PFSK-1 (cell line): ENCODE results near the genes RAB20, ANKRD10 and ARHGEF7.

DNA sequence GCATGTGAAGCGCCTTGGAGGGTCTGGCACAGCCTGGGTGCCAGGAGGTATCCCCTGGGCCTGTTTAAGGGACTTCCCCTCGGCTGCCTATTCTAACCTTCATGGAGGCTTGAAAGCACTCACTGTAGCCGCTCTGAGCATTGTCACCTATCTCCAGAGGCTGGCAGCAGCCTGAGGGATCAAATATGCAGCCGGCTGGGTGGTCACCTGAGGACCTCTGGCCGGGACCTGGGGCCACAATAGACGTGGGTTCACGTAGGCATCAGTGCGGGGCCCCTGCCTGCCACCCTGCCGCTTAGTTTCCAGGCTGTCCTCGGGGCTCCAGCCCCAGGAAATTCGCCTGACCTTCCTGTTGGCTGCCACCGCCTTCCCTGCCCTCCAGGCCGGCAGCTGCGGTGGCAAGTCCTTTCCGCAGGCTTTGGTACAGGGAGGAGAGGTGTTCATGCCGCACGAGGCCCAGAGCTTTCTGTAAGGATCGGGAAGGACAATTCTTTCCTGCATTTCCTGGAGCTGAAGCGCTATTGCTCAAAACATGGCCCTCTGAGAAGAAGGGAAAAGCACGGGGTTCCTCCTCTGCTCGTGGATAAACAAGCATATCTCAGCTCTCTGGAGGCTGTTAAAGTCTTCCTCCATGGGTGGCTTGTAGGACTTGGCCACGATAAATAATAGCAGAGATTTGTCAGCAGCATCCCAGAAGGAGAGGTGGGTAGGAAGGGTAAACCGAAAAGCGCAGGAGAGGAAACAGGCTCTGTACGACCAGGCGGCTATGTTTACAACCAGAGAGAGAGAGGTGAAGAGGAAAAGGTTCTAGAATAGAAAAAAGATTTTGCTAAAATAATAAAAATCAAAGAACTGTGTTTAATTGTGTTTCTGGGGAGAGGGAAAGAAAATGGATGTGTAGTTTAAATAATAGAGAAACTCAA, 4.8 kb downstream of the COL4A2 start:
- RRBS = no CpG with 5 or more reads among the region's 26 CpGs

DNA sequence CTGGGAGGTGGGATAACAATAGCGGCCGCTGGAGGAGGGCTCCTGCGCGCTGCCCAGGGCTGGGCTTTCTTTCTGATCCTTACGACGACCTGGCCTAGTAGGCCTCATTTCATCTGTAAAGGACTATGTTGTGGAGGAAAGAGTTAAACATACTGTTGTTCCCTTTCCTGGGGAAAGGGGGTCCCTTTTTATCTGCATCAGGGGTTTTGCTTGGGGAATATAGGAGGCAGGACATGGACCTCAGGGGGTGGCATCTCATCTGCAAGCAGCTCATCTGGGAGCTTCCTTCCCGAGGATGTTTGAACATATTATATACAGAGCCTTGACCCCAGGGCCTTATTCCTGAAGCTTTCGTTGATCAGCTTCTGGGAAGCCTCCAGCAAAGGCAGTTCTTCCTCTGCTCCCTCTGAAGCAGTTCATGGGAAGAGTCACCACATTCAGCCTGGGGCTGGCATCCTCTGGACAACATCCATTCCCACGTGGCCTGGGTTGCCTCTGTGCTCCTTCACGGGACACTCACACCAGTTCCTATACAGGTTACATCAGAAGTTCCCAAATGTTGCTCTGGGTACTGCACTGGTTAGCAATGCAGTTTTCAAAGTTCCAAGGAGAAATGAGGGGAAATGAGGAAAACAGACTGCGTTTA, 29.5 kb downstream of the COL4A2 start:
- RRBS = no CpG with 5 or more reads among the region's 11 CpGs

GRCh38 chr13:110396766-110397481, 89.8 kb downstream of the COL4A2 start:
- RRBS = no CpG with 5 or more reads among the region's 13 CpGs

DNA sequence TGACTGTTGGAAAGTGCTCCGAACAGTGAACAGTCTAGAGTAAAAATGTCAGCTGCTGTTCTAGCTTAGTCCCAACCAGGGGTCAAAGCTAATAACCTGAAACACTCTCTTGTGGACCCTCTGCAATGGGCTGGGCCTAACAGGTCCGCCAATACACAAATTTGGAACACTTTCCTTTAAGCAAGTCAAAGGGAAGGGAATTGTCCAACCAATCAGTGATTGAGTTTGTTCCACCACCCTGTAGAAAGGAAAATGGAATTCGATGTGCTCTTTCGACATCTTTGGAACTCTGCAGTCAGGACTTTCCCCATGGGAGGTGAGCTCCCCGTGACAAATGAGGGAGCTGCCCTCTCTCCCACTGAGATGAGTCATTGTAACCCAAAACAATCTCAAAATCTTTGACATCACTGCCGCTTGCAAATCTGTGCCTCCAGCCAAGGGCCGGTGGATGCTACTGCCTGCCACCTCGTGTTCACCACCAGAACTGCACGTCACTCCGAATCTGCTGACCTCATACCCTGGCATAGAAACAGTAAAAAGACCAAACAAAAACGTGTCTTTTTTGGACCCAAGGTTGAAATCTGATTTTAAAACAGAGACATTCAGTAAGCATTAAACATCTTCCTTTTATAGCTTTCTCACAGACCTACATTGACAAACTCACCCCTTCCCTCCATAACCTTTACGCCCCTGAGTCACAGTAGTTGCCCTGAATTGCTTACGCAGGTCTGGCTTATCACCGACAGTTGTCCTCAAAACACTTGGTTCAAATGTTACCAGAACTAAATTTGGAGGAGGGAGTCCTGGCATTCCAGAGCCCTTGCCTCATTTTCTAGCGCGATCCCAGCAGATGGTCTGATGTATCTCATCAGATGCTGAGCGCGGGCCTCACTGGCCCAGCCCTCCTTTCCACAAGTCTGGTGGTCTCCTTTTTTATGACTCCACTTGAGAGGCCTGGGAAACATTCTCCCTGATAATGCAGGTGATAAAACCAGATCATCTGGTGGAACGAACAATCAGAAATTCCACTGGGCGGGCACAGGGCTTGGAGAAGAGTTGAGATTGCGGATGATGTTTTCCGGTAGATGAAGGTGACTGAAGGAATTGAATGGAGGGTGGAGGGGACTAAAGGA, 105.2 kb downstream of the COL4A2 start:
- RRBS = no CpG with 5 or more reads among the region's 22 CpGs

GRCh38 chr13:110480073-110480536, 81.4 kb downstream of the RAB20 start:
- RRBS = no CpG with 5 or more reads among the region's 6 CpGs

DNA sequence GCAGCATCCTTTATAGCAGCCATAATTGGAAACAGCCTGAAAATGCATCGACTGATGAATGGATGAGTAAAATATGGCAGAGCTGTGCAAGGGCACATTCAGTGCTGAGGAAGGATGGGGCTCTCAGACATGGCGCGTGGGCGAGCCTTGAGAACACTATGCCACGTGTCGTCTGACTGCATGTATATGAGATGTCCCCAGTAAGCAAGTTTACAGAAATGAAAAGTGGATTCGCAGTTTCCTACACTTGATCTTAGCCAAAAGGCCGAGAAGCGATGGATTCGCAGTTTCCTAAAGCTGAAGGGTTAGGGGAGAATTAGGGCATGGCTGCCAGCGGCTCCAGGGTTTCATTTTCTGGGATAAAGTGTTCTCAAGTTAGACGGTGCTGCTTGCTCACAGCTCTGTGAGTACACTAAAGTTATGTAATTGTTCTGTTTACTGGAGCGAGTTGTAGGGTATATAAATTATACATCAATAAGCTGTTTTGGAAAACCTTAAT, 78.0 kb downstream of the RAB20 start:
- RRBS = no CpG with 5 or more reads among the region's 13 CpGs

DNA sequence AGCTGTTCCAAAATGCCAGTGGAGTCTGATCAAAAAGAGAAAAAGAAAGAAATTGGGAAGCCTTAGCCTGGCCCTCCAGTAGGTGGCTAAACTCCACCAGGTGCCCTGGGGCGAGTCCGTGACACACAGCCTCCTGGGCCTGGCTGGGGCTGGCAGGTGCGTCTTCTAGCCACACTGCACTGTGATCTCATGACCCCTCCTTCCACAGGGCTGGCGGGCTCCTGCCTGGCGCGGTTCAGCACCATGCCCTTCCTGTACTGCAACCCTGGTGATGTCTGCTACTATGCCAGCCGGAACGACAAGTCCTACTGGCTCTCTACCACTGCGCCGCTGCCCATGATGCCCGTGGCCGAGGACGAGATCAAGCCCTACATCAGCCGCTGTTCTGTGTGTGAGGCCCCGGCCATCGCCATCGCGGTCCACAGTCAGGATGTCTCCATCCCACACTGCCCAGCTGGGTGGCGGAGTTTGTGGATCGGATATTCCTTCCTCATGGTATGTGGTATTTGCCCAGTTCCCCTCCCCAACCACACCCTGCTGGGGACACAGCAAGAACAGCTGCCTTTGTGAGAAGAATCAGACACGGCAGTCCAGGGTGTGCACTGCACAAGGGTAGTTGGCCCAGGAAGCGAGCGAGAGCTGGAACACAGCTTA, 53.7 kb downstream of the RAB20 start:
- RRBS = 97% methylated on average over 5 of the region's 23 CpGs

GRCh38 chr13:110549911-110550569, 11.5 kb downstream of the RAB20 start:
- RRBS = 63% methylated on average over 3 of the region's 13 CpGs

DNA sequence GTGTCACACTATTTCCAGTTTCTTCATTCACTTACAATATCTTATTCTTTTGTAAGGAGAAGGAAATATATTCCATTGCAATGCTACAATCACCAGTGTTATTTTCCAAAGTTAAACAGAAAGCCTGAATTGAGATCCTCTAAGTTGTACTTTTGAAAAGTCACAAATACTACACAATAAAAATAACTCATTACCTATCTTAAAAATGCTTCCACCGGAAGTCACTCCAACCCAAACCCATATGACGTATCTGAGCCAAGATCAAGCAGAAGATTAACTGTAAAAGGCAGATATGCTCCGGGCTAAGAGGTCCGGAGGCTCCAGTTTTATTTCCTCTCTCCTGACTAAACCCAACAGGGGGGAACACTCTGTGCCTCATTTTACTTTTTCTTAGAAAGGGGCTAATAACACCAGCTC, 970 bp downstream of the RAB20 start:
- RRBS = 2% methylated on average over 3 of the region's 4 CpGs

GRCh38 chr13:110560961-110561994, at the start of gene RAB20:
Gene RAB20 (minus strand): TSS chr13:110561722.
- RRBS = 1% methylated on average over 31 of the region's 99 CpGs

DNA sequence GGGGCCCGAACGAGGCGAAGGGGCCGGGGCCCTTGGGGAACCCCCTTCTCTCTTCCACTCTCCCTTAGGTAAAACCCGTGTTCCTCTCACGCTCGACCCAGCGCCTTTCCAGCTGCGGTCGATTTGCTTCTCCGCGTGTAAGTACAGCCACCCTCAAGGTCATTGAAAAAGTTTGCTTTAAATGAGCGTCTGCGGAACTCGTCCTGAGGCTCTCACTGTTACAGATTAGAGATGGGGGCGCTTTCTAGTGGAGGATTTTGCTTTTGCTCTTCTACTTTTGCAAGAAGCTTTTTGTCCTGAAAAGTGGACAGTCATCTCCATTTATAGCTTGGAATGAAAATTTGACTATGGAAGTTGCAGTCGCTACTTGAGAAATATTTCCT, 464 bp upstream of the RAB20 start:
- RRBS = 0% methylated on average over 4 of the region's 17 CpGs

DNA sequence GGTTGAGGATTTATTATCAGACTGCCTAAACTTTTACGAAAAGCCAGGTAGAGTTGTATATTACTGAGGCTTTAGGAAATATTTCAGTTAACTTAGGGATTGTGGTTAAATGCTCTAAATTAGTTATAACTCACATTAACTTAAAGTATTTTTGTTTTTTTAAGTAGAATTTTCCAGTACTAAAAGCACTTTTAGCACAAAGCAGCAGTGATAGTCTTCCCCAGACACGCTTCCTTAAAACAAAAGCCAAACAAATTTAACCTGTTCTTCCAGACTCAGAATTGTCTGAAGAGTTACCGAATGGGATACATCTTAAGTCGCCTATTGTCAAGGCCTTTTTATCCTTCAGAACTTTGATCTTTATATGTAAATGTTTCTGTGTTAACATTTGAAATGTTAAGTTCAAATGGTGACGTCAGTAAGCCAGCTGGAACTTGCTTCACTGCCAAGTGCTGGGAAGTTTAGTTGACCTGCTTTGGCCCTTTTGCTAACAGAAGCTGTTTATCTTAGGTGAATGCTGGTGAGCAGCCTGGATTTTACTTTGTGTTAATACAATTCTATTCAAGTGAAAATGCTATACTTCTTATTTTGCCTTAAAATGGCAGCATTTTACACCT, 1.8 kb downstream of the NAXD start:
- RRBS = no CpG with 5 or more reads among the region's 5 CpGs

GRCh38 chr13:110618656-110619111, 3.3 kb downstream of the NAXD start:
- RRBS = no CpG with 5 or more reads among the region's 9 CpGs

- RRBS = no CpG with 5 or more reads among the region's 6 CpGs
Observed at GRCh38 chr13:110636158-110636406, 20.7 kb downstream of the NAXD start.

GRCh38 chr13:110714714-110714854, 1.1 kb downstream of the ING1 start:
- RRBS = under 1% methylated on average over 12 of the region's 15 CpGs

DNA sequence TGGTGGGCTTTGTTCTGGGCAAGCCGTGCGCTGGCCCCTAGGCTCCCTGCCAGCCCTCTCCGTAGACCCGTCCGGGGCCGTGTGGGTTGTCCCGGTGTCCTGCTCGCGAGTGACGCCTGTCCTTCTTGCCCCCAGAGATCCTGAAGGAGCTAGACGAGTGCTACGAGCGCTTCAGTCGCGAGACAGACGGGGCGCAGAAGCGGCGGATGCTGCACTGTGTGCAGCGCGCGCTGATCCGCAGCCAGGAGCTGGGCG, 5.5 kb downstream of the ING1 start:
- RRBS = over 99% methylated on average over 3 of the region's 24 CpGs

- RRBS = no CpG with 5 or more reads among the region's 25 CpGs
Observed at GRCh38 chr13:110719349-110719593, 5.8 kb downstream of the ING1 start.

DNA sequence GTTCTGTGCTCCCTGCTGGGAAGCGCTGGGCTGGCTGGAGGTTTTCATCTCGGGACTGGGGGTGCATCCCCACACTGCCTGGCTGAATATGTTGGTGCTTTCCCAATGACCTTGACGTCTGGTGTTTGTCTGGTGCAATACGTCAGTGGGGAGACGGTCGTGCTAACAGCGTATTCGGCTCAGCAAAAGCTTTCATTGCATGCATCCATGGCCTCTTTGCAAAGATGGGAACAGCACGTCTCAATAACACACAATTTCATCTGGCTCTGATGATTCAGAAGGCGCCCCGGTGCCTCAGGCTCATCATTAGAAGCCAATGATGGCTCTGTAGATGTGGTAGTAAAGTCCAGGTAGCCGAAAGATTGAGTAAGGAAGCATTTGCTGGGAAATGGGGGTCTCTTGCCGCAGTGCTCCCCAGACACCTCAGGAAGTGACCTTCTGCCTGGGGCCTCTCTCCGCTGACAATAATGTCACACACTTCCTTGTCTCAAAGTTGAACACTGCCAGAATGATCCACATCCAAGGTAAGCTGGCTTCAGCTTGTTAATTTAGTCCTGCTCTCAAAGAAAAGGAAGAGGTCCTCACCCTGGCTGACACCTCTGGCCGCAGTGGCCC, 97.7 kb downstream of the ING1 start:
- RRBS = no CpG with 5 or more reads among the region's 15 CpGs

GRCh38 chr13:110914064-110915082, at the start of gene ANKRD10:
Gene ANKRD10 (minus strand): TSS chr13:110915069.
- RRBS = 1% methylated on average over 63 of the region's 137 CpGs

DNA sequence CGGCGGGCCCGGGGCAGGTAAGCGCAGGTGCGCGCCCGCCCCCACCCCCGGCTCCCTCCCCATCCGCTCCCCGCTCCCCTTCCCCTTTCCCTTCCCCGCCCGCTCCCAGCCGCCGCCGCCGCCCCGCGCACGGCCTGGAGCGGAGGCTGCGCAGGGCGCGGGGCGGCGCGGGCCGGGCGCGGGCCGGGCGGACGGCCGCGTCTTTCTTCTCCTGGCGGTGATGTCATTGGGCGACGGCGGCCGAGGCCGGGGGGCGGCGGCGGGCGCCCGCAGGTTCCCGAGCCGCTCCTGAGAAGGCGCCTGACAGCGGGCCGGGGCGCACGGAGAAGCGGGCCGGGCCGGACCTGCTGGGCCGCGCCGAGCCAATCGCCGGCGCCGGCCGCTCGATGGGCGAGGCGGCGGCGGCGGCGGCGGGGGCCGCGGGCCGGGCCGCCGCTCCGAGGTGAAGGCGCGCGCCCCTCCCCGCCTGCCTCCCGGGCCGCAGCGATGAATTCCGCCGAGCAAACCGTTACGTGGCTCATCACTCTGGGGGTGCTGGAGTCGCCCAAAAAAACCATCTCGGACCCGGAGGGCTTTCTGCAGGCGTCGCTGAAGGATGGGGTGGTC, at the start of gene ARHGEF7:
TSS of gene ARHGEF7 (plus strand) at position 270 of the 606 bp plus-strand sequence.
- RRBS = 2% methylated on average over 58 of the region's 93 CpGs